SEM (cell line): ENCODE results near the genes ZNF688, ZNF689 and ORAI3.

DNA sequence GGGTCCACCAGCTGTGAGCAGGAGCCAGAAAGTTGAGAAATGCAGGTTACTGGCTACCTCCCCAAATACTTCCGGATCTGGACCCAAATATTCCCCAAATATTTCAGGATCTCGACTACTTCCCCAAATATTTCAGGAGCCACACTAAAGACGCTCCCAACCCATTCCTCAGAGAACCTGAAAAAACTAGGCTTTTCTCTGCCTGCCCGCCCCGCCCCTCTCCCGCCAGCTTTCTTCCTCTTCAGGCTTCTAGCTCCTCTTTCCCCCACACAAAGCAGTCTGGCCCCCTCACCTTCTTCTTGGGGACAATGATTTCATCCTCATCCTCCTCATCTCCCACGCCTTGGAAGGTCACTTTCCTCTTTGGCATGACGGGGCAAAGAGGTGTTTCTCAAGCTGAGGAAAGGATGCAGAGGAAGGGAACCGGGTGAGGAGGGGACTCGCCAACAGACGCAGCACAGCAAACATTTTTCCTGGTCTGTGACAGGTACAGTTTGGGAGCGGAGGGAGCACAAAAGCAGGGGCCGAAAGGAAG, 729 bp downstream of the CD2BP2 start:
- PRO-cap = no peak

GRCh38 chr16:30355608-30356089, 541 bp upstream of the CD2BP2 start:
- PRO-cap = bidirectional peak, plus-strand start at chr16:30355945, minus-strand start at chr16:30355851

GRCh38 chr16:30395665-30395848, 337 bp downstream of the ZNF48 start:
- PRO-cap = bidirectional peak, plus-strand start at chr16:30395762, minus-strand start at chr16:30395528

DNA sequence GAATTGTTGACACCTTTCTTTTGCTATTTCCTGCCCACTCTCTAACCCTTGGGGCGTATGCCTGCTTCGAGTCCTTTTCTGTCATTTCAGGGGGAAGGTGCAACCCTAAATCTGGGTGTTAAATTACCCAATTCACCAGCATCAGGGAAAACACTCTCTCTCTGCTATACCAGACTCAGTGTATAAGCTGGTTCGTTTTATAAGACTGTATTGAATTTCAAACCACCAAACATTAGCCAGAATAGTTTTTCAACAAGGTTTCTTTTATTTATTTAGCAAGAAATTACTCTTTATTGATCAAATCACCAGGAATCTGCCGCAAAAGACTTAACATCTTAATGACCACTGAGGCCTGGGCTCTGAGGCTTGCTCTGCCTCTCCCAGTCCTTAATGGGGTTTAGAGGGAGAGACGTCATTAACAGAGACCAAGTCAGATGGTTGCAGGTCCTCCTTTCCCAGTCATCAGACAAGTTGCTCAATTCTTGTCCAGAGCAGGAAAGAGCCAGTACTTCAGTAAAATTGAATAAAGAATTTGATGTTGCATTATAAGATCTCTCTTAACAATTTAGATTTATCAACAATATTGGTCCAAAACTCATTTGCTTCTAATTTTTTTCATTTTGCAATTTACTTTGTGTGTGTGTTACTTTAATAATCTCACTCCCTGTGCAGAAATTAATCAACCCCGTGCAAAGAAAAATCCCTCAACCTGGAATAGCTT, 2.1 kb downstream of the SEPHS2 start:
- PRO-cap = no peak

DNA sequence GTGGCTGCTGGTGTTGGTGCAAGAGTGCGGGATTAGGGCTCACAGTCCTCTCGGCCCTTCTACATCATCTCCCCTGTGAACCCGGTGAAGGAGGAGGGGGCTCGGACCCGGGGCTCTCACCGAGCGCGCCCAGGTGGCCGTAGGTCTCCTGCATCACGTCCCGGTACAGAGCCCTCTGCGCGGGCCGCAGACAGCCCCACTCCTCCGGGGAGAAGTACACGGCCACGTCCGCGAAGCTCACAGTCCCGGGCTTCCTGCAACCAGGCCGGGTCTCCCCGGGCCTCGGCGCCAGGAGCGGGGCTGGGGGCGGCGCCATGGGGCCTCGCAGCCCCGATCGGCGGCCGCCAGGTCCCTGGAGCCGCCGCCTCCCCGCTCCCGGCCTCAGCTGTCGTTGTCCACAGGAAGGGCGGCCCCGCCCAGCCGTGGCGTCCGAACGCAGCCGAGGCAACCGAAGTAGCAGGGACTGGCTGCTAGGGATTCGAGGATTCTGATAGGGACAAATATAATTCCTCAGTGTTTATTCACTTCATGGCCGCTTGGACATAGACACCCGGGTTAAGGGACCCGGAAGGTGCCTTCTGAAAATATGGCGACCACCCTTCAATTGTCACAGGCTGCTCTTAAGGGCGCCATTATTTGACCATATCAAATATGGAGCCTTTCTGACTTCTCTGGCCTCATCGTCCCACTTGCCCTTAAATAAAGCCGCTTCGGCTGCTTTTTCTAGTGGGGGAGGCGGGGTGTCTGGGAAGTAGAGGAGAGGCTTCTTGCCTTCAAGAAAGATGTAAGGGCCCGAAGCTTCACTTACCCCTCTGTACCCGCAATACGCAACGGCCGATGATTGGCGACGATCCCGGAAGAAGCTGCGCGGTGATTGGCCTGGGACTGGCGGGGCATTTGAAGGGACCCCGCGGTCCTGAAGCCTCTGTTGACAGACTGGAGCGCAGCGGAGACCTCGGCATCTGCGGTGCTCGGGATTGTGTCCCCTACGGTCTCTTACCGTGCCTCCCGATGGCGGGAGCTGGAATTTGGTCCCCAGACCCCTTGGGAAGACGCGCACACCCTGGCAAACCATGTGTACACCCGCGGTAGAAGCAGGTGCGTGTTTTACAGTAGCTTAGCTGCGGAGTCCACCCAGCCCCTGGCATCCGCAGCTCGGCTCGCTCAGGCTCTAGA, at the start of gene ZNF688:
Gene ZNF688 (minus strand): TSS at position 401 of the 1,176 bp plus-strand sequence.
- PRO-cap = bidirectional peak, plus-strand start at position 240 of the sequence, minus-strand start at position 256 of the sequence; bidirectional peak, plus-strand start at position 355 of the sequence, minus-strand start at position 393 of the sequence; bidirectional peak, plus-strand start at position 928 of the sequence, minus-strand start at position 622 of the sequence

DNA sequence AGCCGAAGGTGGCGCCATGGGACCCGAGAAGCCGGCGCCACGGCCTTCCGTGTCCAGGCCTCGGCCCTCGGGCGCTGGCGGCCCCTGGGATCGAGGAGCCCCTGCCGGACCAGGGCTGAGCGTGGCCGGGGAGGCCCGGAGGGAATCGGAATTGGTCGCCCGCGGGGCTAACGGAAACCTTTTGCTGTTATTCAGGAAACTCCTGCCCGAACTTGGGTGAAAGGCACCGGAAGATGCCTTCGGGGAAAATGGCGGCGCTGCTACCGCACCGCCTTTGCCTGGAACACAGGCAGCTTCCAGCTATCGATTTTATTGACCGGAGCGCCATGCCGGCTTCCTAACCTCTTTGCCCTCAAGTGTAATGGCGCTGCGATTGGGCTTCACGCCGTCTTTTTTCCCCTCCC, at the start of gene ZNF689:
Gene ZNF689 (minus strand): TSS at position 366 of the 404 bp plus-strand sequence.
- PRO-cap = bidirectional peak, plus-strand start outside the sequence, minus-strand start at position 311 of the sequence

- PRO-cap = no peak
These were observed 11.3 kb upstream of the TMEM265 start for GRCh38 chr16:30728956-30729780.

- PRO-cap = no peak
These were observed 507 bp downstream of the TMEM265 start for GRCh38 chr16:30741046-30741251.

DNA sequence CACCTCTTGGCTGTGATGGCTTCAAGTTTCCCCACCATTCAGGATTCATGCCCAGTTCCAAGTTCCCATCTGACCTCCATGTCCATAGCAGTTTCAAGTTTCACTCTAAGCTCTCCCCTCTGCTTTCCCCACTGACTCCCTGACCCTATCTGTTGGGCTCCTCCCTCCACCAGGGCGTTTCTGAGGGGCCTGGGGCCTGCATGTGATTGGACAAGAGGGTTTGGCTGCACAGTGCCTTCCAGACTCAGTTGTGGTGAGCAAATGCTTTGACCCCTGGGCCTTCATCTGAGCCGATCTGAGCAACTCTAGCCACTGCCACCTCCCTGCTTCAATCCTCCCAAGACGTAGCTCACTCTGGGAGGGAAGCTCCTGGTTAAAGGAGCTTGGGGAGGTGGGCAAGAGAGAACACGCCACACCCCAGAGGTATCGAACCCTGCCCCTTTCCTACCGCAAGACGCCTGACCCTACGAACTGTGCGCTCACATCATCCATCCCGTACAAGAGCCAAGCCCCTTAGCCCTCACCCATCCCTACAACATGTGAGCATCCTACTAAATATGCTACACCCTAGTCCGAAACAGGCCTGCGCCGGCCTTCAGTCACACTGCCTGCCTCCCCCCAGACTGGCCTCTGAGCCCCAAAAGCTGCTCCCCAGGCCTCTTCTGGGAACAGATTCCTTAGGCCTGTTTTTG, 8.2 kb downstream of the ZNF629 start:
- PRO-cap = no peak

DNA sequence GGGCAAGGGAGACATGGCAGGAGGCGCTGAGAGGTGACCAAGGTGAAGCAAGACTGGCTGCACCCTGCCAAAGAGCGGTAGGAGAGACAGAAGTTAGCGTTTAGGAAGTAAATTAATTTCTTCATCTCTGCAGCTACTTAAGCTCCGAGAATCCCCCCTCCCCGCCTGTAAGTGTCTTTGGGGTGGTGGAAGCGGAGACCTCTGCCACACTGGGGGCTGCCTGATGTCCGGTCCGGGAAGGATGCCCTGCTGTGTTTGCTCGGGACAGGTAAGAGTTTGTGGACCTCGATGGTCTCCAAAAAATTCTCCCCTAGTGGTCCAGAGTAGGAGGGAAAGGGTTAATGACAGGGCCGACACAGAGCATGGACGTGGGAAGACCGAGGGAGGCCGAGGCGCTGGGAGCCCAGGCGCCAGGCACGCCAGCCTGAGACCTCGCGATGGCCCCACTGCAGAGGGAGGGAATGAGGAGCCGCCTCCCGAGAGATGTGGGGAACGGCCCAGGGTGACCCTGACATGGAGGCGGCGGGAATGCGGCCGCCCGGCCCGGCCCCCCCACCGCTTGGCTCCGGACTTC, 845 bp downstream of the ZNF629 start:
- PRO-cap = no peak

DNA sequence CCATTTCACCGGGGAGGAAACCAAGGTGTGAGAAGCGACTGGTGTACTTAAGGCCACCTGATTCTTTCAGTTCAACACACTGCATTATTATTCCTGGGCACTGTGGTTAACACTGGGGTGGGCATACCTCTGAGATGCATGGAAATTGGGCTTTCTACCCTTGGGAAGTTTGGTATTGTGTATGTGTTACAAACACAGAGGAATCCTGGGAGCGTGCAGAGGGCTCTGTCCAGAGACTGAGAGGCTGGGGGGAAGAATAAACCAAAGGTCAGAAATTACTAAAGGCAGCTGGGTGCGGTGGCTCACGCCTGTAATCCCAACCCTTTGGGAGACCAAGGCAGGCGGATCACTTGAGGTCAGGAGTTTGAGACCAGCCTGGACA, 939 bp upstream of the ZNF629 start:
- PRO-cap = no peak

- PRO-cap = no peak
These were observed 19.1 kb upstream of the ZNF629 start for GRCh38 chr16:30805997-30806537.

DNA sequence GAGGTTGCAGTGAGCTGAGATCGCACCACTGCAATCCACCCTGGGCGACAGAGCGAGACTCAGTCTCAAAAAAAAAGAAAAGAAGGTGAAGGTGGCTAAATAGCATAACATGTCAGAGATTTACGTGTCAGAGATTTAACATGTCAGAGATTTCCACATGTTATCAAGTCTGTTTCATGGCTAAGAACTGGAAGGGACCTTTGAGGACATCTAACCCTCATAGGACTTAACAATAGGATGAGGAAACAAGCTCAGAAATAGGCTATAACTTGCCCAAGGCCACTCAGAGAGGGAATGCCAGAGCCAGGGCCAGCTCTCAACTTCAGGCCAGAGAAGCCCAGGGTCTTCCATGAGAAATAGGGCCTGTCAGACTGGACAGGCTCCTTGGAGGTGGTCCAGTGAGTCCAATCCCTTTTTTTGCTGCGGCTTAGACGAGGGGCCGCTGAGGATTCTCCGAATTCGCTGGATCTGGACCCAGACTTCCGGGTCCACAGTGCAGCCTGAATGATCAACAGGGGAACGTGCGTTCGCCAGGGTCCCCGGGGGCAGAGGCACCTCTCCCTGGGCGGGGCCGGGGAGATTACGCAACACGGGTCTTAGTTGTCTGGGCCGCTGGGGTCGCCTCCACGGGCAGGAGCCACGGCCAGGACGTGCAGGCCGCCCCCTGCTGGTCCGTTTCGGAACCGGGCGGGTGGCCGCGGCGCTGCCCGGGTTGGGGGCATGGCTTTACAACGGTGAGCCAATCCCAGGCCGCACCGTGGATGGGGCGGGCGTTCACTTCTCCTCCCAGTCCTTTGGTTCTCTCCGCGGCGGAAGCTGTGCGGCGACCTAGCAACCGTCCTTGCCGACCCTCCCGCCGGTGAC, 27.0 kb upstream of the ZNF629 start:
- PRO-cap = bidirectional peak, plus-strand start at position 784 of the sequence, minus-strand start at position 495 of the sequence

- PRO-cap = no peak
These were observed 965 bp upstream of the BCL7C start for GRCh38 chr16:30894559-30895524.

GRCh38 chr16:30922024-30922669, 1.2 kb upstream of the FBXL19 start:
- PRO-cap = bidirectional peak, plus-strand start at chr16:30922863, minus-strand start at chr16:30922531

DNA sequence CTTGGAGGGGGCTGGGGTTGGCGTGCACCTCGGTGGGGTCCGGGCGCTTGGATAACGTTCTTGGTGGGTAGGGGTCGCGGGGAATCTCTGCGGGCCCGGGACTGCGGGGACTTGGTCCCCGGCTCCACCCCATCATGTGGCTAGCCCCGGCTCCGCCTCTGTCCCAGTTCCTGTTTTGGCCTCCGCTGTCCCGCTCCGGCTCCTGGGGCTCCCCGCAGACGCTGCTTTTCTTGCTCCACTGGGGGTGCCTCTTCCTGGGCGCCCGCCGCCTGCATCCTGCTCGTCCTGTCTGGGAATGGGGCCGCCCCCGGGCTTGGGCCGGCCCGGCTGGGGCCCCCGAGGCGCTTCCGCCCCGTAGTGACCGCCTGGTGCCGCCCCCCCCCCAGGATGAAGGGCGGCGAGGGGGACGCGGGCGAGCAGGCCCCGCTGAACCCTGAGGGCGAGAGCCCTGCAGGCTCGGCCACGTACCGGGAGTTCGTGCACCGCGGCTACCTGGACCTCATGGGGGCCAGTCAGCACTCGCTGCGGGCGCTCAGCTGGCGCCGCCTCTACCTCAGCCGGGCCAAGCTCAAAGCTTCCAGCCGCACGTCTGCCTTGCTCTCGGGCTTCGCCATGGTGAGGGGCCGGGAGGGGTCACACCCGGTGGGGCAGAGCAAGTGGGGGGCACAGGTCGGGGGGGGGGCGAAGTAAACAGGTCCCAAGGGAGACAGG, at the start of gene ORAI3:
Gene ORAI3 (plus strand): TSS at position 166 of the 711 bp plus-strand sequence.
- PRO-cap = bidirectional peak, plus-strand start at position 215 of the sequence, minus-strand start at position 138 of the sequence

- PRO-cap = no peak
These were observed 3.4 kb downstream of the ZNF646 start for GRCh38 chr16:31077583-31078132.

GRCh38 chr16:31112160-31112639, 4.0 kb downstream of the BCKDK start:
- PRO-cap = no peak

- PRO-cap = no peak
These were observed 3.8 kb upstream of the KAT8 start for GRCh38 chr16:31113466-31114337.

DNA sequence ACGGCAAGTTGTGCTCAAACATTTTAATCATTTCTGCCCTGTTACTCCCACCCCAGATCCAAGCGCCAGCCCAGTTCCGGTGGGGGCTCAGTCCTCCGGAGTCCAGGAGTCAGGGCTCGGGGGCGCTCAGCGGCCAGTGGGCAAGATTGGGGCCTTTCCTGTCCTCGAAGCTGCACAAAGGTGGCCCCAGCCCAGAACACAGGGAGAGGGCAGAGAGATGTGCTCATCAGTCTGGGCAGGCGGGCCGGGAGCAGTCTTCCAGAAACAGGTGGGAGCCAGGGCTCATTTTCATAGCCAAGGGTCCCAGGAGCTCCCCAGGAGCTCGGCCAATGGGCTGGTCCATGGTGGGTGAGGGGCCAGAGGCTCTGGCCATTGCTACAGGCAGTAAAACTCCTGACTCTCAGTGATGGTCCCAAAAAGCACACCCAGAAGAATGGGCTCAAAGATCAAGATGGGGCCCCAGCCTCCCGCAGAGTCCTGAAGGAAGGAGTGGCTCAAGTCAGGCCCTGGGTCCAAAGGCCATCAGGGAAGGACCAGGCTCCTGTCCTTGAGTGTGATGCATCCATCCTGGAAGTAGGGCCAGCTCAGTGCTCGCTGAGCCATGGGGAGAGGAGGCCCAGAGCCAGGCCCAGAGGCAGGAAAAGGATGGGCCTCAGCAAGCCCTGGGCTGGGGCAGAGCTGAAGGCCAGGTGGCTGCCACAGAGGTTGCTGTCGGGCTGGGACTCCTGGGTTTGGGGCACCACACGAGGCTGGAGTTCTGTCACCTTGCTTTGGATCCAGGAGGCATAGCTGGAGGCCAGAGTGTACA, 3.9 kb downstream of the PRSS8 start:
- PRO-cap = no peak